ENCODE data around the gene MBLAC1.

GRCh38 chr7:100077096-100077582 lies 4.4 kb downstream of the ZNF3 start:
- PRO-cap = no peak
- RAMPAGE, long total RNA, 2 experiments = no peak in any of the 2 experiments

DNA sequence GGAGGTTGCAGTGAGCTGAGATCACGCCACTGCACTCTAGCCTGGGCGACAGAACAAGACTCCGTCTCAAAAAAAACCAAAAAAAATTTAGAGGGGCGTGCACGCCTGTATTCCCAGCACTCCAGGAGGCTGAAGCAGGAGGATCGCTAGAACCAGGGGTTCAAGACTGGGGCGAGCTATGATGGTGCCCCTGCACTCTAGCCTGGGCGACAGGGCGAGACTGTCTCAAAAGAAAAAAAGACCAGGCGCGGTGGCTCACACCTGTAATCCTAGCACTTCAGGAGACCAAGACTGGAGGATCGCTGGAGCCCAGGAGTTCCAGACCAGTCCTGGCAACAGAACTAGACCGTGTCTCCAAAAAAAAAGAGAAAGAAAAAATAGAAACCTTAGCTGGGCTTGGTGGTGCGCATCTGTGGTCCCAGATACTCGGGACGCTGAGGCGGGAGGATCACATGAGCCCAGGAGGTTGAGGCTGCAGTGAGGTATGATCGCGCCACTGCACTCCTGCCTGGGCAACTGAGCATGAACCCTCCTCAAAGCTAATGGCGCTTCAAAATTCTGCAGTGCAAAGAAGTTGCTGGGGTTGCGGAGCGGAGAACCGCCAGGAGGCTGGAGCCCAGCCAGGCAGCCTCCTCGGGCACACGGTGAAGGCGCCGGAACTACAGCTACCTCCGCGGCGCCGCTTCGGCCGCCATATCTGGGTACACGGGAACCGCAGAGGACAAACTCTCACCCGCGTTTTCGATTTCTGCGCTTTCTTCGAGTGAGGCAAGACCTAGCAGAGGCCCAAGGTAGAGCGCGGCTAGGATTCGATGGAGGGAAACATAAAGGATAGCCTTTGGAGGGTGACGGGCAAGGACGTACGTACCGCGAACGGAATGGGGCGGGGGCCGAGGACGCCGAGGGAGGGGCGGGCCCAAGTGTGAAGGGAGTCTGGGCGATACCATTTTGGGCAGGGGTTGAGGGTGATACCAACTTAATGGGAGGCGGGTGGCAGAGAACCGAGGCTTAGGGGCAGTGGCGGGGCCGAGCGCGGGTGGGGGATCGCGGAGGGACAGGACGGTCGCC lies at the start of gene MBLAC1:
TSS of gene MBLAC1 (plus strand) at position 694 of the 1,068 bp plus-strand sequence.
- PRO-cap = bidirectional peak, plus-strand start at position 996 of the sequence, minus-strand start at position 875 of the sequence
- RAMPAGE, long total RNA, 2 experiments = no peak in any of the 2 experiments

DNA sequence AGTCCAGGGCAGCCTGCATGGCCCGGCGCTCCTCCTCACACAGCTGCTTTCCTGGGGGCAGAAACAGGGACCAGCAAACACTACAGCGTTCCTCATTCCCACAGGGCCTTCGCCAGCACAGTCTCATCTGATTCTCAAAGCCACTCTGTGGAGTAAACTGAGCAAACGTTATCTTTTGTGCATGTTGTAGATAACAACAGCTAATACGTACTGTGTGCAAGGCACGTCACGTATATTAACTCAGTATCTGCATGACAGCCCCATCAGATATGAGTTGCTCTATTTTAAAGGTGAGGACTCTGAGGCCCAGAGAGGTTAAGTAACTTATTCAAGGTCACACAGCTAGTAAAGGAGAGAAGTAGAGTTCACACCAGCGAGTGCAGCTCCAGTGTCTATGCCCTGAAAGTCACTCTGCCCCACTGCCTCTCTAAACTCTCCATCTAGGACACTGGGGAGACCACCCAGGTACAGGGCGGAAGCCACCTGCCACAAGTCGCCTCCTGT lies 2.7 kb downstream of the TRAPPC14 start:
- PRO-cap = no peak
- RAMPAGE, long total RNA, 2 experiments = no peak in any of the 2 experiments

DNA sequence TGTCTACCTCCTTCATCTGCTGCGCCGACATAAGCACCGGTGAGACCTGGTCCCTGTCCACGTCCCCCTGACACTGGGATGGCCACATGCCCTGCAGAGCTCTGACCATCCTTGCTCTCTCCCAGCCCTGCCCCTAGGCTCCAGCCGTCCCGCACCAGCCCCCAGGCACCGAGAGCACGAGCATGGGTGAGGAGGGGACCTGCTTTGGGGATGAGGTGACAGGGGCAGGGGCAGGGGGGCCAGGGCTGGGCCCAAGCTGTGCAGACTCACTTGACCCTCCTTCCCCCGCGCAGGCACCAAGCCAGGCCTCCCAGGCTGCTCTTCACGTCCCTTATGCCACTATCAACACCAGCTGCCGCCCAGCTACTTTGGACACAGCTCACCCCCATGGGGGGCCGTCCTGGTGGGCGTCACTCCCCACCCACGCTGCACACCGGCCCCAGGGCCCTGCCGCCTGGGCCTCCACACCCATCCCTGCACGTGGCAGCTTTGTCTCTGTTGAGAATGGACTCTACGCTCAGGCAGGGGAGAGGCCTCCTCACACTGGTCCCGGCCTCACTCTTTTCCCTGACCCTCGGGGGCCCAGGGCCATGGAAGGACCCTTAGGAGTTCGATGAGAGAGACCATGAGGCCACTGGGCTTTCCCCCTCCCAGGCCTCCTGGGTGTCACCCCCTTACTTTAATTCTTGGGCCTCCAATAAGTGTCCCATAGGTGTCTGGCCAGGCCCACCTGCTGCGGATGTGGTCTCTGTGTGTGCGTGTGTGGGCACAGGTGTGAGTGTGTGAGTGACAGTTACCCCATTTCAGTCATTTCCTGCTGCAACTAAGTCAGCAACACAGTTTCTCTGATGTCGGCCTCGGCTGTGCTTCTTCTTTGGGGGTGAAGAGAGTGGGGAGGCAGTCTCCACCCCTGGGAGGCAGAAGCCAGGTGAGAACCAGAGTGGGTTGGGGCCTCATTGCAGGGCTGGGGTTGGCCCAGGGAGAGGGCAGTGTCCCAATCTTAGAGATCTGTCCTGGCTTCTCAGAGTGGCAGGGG lies 1.2 kb downstream of the PVRIG start:
- PRO-cap = no peak
- RAMPAGE, long total RNA, 2 experiments = no peak in any of the 2 experiments

DNA sequence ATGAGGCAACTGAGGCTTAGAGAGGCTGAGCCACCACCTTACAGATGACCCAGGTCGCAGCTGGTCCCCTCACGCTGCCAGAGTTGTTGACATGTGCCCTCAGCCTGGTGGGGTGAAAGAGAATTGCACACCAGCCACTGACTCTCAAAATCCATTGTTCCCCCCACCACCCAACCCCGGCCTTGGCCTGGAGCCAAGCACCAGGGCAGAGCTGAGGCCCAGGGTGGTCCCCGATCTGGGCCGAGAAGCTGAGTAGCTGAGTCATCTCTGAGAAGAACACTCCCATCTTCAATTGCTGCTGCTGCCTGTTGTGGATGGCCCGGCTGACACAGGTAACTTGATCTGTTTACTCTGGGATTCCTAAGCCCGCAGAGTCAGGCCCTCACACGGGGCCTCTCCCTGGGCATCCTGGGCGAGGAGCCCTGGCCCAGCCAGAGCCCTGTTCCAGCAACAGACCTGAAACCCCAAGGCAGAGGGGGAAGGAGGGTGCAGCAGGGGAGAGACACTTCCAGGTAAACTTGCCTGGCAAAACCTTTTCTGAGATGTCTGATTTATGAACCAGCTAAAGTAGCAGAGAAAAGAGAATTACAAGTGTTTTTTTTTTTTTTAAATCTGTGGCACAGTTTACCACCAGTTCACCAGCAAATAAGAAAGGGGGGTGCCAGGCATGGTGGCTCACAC lies 27.6 kb downstream of the PVRIG start:
- PRO-cap = no peak
- RAMPAGE, long total RNA, 2 experiments = no peak in any of the 2 experiments

DNA sequence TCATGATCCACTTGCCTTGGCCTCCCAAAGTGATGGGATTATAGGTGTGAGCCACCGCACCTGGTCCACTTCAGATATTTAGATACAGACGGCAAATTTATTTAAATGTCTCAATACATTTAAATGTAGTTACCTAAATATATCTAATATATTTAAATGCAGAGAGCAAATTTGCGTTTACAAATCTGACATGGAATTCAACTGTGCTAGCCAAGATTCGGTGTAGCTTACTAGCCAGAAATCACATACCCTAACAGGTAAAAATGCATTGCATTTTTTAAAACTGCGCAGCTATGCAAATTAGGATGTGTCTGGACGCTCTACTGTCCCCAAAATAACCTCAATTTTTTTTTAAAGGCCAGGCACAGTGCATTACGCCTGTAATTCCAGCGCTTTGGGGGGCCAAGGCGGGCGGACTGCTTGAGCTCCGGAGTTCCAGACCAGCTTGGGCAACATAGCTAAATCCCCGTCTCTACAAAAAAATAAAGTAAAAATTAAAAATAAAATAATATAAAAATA lies 22.9 kb upstream of the PILRB start:
- PRO-cap = no peak
- RAMPAGE, long total RNA, 2 experiments = no peak in any of the 2 experiments

GRCh38 chr7:100335551-100336629 lies 22.0 kb upstream of the PILRB start:
- PRO-cap = bidirectional peak, plus-strand start at chr7:100336114, minus-strand start at chr7:100335932; unidirectional peak, minus-strand start at chr7:100336325
- RAMPAGE, long total RNA, 2 experiments = start-site peak on the plus strand in 2 of 2 experiments, at chr7:100336086-100336141 at its widest, 386 to 761 reads per replicate; start-site peak on the minus strand in 2 of 2 experiments, at chr7:100335881-100335959 at its widest, 87 to 355 reads per replicate

GRCh38 chr7:100374594-100374890 lies 1.3 kb downstream of the PILRA start:
- PRO-cap = no peak
- RAMPAGE, long total RNA, 2 experiments = no peak in any of the 2 experiments

DNA sequence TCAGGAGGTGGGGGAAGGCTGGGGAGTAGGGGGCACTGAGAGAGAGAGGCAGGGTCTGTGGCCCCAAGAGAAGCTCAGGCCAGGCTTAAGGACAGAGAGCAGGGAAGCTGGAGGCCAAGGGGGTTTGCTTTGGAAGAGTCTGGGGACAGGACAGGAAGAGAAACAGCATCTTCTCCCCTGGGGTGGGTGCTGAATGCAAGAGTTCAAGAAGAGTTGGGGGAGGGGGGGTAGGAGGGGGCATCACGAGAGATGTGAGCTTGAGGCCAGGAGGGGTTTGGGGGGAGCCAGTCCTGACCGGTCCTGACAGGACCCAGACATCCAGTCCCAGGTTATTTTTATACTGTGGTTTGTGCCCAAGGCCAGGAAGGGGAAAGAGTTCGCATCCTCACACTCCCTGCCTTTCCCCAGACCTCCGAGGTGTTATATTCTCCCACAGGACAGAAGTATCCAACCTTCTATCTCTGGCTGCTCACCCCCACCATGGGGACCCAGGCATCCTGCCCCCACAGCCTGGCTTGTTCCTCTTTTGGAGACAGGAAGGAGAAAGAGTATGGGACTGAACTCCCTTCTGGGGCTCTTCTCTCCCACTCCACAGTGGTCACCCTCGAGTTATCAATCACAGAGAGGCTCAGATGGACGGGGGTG lies 2.9 kb downstream of the TSC22D4 start:
- PRO-cap = no peak
- RAMPAGE, long total RNA, 2 experiments = no peak in any of the 2 experiments

DNA sequence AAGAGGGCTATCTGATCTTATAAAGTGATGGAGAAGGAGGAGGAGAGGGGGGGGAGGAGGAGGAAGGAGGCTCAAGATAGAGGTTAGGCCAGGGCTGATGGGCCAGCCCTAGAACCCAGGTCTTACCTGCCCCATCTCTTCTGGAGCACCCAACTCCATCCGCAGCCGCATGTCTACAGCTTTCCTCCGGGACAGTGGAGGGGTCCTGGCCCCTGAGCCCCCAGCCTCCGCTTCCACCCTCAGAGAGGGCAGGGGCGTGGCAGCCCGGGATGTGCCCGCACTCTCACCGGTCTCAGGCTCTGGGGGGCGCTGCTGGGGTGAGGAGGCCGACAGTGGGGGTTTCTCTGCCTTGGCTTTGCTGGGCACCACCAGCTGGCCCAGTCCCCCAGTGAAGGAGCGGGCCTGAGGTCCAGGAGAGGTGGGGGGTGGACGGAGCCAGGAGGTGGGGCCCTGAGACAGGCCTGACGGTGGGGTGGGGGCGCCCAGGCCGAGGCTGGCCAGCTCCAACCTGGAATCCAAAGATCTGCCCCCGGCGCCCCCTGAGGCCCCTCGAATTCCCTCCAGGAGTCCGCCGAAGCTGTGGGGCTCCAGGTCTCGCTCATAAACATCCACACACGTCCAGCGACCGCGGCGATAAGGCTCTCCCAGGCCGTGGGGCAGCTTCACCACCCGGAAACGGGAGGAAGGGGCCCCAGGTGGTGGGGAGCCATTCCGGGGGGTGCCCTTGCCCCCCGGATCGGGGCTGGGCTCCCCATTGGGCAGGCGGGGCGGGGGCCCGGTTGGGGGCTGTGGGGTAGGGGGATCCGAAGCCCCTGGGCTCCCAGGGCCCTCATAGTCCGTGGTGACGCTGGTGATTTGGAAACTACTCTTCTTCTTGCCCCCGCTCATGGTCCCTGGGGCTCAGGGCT lies 1.6 kb downstream of the TSC22D4 start:
- PRO-cap = no peak
- RAMPAGE, long total RNA, 2 experiments = no peak in any of the 2 experiments

DNA sequence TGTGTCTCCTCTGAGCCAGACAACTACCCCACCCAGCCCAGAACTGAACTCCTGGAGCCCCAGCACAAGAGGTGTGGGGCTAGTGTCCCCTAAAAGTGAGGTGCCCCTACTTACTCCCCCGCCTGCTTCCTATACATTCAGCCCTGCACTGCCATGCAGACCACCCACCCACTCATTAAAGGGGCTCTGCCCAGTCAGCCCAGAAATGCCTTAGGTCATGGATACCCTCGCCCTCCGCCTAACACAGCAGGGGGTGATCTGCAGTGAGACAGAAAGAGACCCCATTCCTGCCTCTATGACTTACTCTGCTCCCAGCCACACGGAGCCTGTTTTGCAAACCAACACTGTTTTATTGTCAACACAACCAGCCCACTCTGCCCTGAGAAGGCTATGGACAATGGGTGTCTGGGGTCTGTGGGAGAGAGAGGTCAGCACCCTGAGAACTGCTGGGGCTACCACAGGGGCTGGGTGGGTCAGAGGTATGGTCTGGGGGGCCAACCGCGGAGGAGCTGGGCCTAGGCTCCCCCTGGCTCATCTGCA lies 1.7 kb downstream of the SAP25 start:
- PRO-cap = no peak
- RAMPAGE, long total RNA, 2 experiments = no peak in any of the 2 experiments

DNA sequence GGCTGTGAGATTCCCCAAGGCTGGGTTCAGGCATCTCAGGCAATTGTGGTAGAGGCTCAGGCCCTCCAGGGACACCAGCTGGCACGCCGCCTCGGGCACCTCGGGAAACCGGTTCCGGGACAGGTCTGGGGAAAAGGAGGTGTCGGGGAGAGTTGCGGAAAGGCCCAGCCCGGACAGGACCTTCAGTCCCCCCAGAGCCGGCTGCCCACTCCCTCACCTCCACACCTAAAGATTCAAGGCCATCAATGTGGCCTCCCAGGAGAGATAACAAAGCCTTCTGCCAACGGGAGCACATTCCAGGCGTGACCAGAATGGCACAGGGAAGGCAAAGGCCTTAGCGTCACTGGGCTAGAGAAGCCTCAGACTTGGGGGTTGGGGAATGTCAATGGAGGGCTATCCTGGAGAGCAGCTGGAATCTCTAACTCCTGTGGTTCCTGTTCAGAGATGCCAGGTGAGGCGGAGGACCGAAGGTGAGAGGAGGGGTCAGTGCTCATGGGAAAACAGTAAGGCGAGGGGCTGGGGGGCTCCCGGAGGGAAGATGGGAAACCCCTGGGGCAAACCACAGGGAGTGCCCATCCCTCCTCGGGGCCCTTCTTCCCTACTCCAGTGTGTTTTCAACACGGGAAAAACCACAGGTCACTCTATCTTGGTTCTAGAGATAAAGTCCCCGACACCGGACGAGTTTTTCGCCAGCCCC lies 3.4 kb downstream of the LRCH4 start:
- PRO-cap = no peak
- RAMPAGE, long total RNA, 2 experiments = no peak in any of the 2 experiments

- PRO-cap = no peak
- RAMPAGE, long total RNA, 2 experiments = no peak in any of the 2 experiments
These were observed 2.5 kb downstream of the LRCH4 start for GRCh38 chr7:100583072-100584173.

DNA sequence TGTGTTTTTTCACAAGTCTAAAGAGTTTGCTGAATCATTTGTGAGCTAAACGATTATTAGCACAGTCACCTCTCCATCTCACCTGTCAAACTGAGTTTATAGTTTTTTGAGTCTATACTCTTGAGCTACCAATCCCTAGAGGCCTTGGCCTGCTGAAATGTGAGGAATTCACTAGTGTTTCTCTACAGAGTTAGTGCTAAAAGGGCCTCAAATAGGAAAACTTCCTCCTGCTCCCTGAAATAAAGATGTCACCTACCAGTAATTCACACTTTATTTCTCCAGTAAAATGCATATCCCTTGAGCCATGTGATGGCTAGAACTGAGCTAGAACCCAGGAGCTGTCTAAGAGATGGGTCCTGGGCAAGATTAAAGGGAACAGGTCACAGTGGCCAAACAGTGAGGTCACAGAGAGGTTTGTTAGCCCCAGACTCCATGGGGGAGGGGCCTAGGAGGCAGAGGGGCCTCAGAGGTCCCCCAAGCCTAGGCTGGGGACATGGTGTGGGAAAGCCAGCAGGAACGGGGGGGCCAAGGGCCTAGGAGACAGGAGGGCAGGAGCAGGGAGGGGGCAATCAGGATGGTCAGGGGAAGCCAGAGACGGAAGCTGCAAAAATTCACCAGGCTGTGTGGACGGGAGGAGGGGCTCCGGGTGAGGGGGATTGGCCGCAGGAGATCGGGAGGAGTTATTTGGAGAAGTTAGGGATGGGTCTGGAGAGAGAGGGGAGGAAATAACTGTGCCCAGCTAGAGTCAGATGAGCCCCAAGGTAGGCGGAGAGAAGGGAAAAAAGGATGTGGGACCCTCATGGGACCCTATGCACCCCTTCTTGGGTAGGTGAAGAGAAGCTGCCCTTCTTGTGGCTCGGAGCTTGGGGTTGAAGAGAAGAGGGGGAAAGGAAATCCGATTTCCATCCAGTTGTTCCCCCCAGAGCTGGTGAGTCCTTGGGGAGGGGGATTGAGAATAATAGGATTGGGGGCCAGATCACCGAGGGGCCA lies 3.3 kb downstream of the FBXO24 start:
- PRO-cap = no peak
- RAMPAGE, long total RNA, 2 experiments = start-site peak on the plus strand in 1 of 2 experiments, centred at position 745 of the sequence, 5 reads per replicate

GRCh38 chr7:100613820-100614047 lies 1.4 kb downstream of the MOSPD3 start:
- PRO-cap = no peak
- RAMPAGE, long total RNA, 2 experiments = no peak in any of the 2 experiments

GRCh38 chr7:100679242-100680009 lies 5.9 kb downstream of the GNB2 start:
- PRO-cap = no peak
- RAMPAGE, long total RNA, 2 experiments = no peak in any of the 2 experiments

DNA sequence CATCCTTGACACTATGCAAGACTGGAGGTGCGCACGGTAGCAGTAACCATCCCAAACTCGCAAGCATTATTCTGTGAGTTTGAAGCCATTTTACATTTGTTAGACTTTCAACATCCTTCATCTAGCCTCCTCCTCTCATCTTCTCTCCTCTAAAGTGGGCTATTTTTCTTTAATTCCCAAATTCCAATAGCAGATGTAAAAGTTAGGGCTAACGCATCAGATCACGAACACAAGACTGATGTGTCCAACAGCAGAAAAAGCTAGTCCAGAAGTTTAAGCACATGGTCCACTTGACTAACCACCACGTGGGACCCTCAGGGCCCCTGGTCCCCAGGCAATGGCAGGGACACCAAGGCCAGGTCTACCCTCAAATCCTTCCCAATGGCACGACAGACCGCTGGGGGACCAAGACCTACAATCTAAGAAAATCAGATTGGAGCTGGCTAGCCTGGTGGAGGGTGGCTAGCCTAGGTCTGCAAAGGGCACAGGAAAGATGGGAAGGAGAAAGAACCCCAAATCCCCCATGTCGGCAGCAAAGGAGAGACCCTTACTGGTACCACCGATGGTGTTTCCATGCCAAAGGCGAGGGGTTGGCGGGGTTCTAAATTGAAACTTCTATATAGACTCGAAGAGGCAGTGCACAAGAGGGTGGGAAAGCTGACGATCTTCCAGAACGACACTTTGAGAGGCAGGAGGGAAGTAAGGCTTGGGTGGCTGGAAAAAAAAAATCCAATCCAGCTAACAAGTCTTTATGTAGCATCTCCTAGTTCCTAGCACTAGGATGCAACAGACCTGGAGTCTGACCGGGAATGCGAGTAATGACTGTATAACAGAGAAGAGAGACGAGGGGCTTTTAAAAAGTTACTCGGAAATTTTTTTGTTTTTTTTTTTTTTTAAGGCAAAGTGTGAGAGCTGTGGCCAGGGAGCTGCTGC lies 1.4 kb downstream of the GIGYF1 start:
- PRO-cap = no peak
- RAMPAGE, long total RNA, 2 experiments = no peak in any of the 2 experiments

DNA sequence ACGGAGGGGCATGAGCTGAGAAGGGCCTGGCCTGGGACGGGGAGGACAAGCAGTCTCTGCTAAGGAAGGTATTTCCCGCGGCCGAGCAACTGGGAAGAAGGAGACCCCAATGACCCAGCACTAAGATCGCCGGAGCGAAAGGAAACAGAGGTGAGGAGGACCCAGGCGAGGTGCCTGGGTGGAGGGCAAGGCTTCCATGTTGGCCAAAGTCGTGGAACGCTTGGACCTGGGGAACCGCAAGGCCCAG lies 776 bp downstream of the GIGYF1 start:
- PRO-cap = no peak
- RAMPAGE, long total RNA, 2 experiments = no peak in any of the 2 experiments

DNA sequence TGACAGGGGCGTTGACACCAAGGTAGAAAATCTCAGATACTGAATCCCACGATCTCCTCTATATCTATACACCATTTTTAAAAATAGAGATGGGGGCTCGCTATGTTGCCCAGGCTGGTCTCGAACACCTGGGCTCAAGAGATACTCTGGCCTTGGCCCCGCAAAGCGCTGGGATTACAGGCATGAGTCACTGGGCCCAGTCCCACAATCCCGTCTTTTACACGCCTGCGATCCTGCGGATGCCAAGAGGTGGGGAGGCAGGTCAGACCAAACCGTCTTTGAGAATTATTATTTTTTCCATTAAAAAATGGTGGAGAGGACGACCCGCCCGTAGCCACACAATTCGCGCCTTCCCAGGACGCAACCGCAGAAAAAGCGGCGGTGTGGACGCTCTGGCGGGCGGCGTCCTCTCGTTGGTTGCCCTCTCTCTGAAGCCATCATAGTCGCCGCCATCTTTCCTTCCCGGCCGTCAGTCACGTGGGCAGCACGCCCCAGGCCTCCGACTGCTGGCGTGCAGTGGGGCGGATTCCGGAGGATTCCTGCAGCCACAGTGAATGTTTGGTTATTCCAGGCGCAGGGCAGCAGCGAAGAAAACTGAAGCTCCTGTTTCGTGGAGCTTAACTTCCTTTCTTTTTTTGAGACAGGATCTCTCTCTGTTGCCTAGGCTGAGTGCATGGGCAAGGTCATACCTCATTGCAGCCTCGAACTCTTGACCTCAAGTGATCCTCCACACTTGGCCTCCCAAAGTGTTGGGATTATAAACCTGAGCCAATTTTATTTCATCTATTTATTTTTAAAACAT lies 9.9 kb upstream of the EPHB4 start:
- PRO-cap = bidirectional peak, plus-strand start at position 494 of the sequence, minus-strand start at position 366 of the sequence
- RAMPAGE, long total RNA, 2 experiments = no peak in any of the 2 experiments

GRCh38 chr7:100894090-100894766 lies 1.5 kb downstream of the ACHE start:
- PRO-cap = no peak
- RAMPAGE, long total RNA, 2 experiments = no peak in any of the 2 experiments